Jejunum (tissue), 1 donor: ENCODE measurements around a stretch of chr1.

GRCh38 chr1:109649367-109649931, 6.5 kb upstream of the GSTM4 start:
- PRO-cap: no peak

- PRO-cap: no peak
Measured at GRCh38 chr1:109715622-109715931, 3.5 kb downstream of the GSTM5 start.

GRCh38 chr1:109877117-109877886, 33.3 kb upstream of the CSF1 start:
- PRO-cap: unidirectional peak, minus-strand start at chr1:109877428

- PRO-cap: no peak
Measured at GRCh38 chr1:109887806-109888232, 22.8 kb upstream of the CSF1 start.

- PRO-cap: no peak
Measured at GRCh38 chr1:109911759-109912212, 1.1 kb downstream of the CSF1 start.

DNA sequence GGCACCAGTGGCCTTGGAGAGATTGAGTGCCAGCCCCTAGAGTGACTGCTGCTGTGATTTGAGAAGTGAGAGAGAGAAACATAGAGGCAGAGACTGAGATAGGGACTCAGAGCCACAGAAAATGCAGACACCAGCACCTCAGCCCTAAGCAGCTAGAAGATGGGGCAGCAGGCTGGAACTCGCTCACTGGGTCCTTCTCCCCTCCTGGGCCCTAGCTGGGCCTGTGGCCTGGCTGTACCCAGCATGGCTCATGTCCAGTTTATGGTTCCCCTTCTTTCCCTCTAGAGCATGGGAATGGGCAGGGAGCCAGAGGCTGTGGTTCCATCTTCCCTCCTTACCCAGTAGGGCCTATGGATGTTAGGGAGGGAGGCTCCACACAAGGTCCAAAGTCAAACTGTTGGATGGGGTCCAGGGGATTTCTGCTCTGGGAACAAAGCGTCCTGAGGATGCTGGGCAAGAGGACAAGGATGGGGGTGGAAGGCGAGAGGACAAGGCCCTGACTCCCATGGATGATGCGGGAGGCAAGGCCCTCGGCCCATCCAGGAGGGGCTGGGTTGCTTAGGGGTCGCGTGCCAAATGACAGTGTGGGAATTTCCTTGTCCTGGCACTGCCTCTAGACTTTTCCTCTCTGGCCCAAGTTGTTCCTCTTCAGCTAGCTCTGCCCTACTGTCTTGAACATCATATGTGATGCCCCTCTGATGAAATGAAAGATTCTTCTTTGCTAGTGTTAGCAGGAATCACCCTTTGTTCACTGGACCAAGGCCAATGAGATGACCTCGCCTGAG, 17.2 kb downstream of the CSF1 start:
- PRO-cap: no peak

- PRO-cap: no peak
Measured at GRCh38 chr1:109985841-109986962, 1.6 kb downstream of the AHCYL1 start.

DNA sequence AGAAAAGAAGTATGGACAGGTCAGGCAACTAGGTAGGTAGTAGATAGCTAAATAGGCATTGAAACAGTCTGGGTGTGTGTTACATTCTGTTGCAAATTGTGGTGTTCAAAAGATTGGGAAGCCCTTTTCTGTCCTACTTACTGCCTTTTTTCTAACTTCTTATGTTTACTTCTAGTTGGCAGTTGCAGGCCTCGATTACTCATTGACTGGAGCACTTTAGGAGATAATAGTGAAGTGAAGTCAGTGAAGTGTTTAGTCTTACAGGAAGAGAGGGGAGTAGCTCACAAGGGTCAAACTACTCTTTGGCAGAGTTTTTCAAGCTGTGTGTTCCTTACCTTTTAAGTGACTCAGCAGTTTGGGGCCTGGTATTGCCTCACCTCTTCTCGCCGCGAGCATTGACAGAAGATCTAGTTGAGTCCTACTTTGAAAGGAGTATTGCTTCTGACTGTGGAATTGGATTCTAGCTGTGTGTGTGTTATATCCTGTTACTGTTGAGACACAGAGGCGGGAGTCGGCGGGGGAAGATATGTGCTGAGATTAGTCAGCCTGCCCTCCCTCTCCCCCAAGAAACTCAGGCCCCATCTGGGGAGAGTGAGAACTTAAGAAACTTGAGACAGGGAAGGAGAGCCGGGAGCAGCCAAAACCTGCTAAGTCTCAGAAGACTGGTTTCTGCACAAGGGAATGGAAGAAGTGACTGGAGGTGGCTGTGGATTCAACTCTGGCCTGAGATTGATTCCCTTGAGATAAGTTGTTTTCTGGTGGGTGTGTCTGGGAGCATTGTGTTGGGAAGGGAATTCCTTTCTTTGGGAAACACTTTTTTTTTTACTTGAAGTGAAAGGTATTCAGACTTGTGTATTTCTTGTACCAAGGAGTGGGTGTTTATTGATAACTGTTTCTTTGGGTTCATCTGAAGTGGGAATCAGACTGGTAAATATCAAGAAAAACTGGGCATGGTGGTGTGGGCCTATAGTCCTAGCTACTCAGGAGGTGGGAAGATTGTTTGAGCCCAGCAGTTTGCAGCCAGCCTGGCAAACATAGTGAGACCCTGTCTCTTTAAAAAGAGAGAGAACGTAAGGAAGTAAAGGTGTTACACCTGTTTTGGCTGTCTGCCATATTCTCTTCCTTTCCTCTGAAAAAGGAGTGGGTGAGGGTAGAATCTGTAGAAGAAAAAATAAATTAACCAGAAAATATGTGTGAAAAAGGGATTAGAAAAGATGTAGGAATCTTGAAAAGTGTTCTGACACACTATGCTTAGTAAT, 19.6 kb downstream of the AHCYL1 start:
- PRO-cap: no peak

DNA sequence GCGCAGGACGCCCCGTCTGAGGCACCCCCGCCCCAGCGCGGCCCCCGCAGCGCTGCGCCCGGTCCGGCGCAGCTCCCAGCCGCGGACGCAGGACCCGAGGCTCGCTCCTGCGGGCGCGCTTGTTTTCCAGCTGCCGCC, 421 bp downstream of the KCNC4 start:
- PRO-cap: unidirectional peak, minus-strand start at position 87 of the sequence

GRCh38 chr1:110229230-110230154, 19.4 kb downstream of the KCNC4 start:
- PRO-cap: no peak

GRCh38 chr1:110232000-110232577, 22.0 kb downstream of the KCNC4 start:
- PRO-cap: no peak

GRCh38 chr1:110243799-110244163, 33.7 kb downstream of the KCNC4 start:
- PRO-cap: no peak

DNA sequence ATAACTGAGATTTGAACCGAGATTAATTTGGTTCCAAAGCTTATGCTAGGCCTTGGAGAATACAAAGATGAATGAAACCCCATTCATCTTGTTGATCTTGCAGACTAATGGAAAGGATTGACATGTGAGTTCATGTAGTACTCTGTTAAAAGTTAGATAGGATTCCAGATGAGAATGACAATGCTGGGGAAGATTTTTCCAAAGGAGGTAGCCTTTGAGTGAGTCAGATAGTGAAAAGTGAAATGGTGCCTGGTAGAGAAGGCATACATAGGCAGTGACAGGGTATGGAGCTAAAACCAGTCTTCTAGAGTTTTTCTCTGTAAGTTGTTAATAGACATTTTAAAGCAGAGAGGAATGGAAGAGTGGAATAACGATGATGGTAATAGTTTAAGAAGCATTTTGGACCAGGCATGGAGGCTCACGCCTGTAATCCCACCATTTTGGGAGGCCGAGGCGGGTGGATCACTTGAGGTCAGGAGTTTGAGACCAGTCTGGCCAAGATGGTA, 22.8 kb downstream of the RBM15 start:
- PRO-cap: no peak

- PRO-cap: no peak
Measured at GRCh38 chr1:110380573-110381392, 10.0 kb downstream of the SLC16A4 start.

DNA sequence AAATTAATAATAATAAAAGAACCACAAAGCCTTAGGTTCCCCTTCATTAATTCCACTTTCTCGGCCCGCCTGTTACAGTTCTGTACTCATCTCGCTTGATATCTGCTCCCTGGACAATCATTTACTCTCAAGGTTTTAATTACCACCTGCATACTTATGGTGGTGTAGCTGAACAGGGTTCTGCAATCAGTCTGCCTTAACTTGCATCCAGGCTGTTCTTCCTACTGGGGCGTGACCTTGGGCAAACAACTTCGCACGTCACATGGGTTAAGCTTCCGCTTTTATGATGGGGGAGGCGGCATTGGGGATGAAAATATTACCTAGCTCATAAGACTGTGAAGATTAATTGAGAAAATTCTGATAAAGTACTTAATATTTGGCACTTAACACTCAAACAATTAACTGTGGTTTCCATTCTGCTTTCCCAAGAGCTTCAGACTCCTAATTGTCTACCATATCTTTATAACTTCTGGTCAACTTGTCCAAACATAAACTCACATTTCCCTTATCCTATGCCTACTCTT, 5.8 kb downstream of the SLC16A4 start:
- PRO-cap: no peak

- PRO-cap: no peak
Measured at GRCh38 chr1:110421053-110421503, 13.6 kb upstream of the LAMTOR5 start.

- PRO-cap: no peak
Measured at GRCh38 chr1:110593806-110594884, 12.0 kb downstream of the KCNA2 start.

GRCh38 chr1:110874144-110875011, 1.4 kb downstream of the CD53 start:
- PRO-cap: no peak

DNA sequence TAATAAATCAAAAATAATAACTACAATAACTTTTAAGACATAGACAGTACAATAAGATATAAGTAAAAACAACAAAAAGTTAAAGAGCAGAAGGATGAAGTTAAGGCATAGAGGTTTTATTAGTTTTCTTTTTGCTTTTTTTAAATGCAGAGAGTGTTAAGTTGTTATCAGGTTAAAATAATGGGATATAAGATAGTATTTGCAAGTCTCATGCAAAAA, 32.8 kb downstream of the CD53 start:
- PRO-cap: no peak

DNA sequence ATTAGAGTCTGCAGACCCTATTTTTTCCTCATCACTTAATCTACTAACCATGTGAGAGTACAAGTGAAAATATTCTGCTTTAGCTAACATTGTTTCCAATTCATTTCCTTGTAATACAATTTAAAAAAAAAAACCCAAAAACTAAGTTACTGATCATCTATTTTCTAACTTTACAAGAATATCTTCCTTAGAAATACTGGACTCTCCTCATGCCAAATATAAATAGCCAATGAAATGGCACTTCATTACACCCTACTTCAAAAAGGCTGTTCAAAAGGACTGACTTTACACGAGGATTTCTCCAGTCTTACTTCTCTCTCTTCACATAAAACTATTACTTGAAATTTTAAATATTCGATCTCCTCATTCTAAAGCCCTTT, 938 bp downstream of the LRIF1 start:
- PRO-cap: no peak